Gastroesophageal sphincter (tissue), 4 donors: Measurements from ENCODE around the gene TPD52L2.

- PRO-cap, result no peak
- RAMPAGE, long total RNA, 4 experiments, result no peak in any of the 4 experiments
Observed at GRCh38 chr20:62856987-62857812, 4.4 kb downstream of the TCFL5 start.

- PRO-cap, result bidirectional peak, plus-strand start at chr20:62875805, minus-strand start at chr20:62875707
- RAMPAGE, long total RNA, 4 experiments, result no peak in any of the 4 experiments
Observed at GRCh38 chr20:62875404-62876027, 13.9 kb upstream of the TCFL5 start.

- PRO-cap, result no peak
- RAMPAGE, long total RNA, 4 experiments, result no peak in any of the 4 experiments
Observed at GRCh38 chr20:62927852-62928941, 1.9 kb upstream of the DIDO1 start.

- PRO-cap, result no peak
- RAMPAGE, long total RNA, 4 experiments, result no peak in any of the 4 experiments
Observed at GRCh38 chr20:62946986-62947336, 5.5 kb upstream of the SLC17A9 start.

DNA sequence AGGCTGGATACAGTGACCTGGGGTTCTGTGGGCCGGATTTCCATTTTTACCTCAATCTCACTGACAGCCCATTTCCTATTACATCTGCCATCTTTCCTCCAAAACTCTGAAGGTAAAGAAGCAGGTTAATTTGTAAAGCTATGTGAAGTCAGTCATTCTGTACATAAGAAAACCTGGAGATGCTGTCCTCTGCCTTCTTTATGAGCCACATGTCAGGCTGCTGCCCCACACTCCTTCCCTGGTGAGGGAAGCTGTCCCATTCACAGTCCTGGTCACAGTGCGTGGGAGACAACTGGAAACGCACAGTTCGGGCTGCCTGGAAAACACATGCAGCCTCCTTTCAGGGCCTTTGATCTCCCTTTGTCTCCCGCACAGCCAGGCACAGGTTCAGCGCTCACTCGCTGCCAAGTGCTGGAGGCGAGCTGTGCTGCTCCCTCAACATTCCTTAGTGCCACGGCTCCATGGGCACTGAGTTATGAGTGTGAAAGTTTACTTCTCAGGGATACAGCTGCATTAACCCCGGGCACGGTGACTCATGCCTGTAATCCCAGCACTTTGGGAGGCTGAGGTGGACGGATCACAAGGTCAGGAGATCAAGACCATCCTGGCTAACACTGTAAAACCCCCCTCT, 9.1 kb downstream of the YTHDF1 start:
- PRO-cap, result no peak
- RAMPAGE, long total RNA, 4 experiments, result no peak in any of the 4 experiments

GRCh38 chr20:63288426-63289702, 4.1 kb upstream of the COL20A1 start:
- PRO-cap, result no peak
- RAMPAGE, long total RNA, 4 experiments, result no peak in any of the 4 experiments

- PRO-cap, result no peak
- RAMPAGE, long total RNA, 4 experiments, result no peak in any of the 4 experiments
Observed at GRCh38 chr20:63456842-63457387, 15.5 kb downstream of the KCNQ2 start.

- PRO-cap, result no peak
- RAMPAGE, long total RNA, 4 experiments, result no peak in any of the 4 experiments
Observed at GRCh38 chr20:63497869-63498789, 754 bp downstream of the EEF1A2 start.

DNA sequence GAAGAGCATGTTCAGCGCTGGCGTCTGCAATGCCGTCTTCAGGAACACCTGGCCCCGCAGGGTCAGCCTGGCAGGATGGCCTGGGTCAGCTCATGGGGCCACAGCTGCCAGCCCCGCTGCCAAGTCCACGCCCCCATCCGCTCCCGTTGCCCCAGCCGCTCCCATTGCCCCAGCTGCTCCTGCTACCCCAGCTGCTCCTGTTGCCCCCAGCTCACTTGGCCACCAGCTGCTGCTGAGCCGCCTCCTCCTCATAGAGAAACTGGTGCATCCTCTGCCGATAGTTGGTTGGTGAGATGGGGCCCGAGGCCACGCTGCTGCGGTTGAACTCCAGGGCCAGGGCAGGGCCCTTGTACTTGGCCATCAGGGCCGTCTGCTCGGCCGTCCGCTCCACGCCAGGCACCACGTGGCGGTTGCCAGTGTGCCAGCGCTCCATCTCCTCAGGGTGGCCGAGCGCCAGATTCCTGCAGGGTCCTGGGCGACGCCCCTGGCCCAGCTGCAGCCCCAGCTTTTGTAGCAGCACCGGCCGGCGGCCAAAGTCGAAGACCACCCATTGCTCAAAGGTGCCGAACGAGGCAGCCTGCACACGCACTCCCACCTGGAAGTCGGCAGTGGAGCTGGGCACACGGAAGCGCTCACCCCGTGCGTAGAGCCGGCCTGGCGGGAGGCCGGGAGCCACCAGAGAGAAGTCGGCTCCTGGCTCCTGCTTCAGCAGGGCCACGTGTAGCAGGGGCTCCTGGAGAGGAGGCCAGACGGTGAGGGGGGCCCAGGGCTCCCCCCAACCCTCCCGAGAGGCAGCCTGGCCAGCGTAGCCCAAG, 4.9 kb downstream of the HELZ2 start:
- PRO-cap, result no peak
- RAMPAGE, long total RNA, 4 experiments, result no peak in any of the 4 experiments

DNA sequence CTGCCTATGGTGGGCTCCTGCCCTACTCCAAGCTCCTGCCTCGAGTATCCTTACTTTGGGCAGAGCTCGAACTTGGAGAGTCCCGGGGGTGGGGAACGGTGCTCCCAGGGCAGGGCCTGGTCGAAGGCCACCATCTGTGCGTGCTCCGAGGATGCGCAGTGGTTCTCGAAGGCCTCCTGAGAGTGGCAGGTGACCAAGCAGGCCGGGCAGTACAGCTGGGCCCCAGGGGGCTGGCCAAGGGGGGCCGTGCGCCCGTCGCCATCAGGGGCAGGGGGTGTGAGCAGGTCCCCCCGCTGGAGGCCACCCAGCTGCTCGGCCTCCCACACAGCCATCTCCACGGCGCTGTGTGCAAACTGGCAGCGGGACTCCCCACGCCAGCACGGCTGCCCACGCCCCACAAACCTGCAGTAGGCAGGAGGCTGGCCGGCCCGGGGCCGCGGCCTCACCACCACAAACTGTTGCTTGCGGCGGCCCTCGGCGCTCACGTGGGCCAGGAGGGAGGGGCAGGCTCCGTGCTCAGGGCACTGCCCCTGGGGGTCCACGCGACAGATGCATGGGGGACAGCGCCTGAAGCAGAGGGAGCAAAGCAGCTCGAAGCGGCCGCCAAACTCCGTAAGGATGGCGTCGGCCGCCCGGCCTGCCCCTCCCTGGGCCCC, 1.9 kb downstream of the HELZ2 start:
- PRO-cap, result no peak
- RAMPAGE, long total RNA, 4 experiments, result no peak in any of the 4 experiments

- PRO-cap, result no peak
- RAMPAGE, long total RNA, 4 experiments, result no peak in any of the 4 experiments
Observed at GRCh38 chr20:63588074-63588648, 14.1 kb upstream of the HELZ2 start.

- PRO-cap, result no peak
- RAMPAGE, long total RNA, 4 experiments, result no peak in any of the 4 experiments
Observed at GRCh38 chr20:63694397-63695080, 1.9 kb upstream of the TNFRSF6B start.

- PRO-cap, result no peak
- RAMPAGE, long total RNA, 4 experiments, result no peak in any of the 4 experiments
Observed at GRCh38 chr20:63743128-63744097, 3.8 kb downstream of the SLC2A4RG start.

DNA sequence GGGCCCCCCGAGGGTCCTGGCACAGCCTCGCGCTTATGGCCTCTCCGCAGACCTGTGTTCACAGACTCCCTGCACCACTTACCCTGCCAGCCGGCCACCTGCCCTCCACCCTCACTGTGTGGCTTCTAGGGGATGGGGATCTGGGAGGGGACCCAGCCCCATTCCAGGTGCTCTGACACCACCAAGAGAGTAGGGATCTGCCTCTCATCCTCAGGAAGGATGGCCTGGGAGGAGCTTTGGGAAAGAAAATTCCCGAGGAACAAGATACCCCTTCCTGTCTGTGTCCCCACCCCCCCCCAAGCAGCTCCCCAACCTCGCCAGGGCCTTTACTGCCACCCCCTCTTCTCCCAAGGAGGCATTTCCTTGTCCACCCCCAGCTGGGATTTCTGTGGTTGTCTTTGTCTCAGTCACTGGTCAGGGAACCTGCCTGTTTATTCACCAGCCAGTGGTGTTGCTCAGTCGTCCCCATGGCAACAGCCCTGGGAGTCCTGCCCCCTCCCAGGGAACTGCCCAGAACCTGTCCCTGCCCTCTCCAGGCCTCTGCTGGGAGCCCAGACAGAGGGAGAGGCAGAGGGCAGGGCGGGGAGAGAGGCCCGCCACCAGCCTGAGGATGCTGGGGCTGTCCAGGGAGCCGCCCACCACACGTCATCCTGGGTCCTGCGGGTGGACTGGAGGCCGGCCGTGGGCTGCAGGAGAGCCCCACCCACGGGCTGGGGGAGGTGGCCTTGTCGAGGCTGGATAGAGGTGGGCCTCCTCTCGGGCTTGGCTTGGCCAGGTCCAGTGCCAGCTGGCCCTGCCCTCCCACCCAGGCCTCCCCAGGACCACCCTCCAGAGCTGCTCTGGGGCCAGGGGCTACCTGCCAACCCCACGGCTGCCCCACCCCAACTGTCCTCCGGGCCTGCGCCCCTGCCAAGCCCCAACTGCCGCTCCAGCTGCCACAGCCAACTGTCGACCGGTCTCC, 3.9 kb upstream of the ZBTB46 start:
- PRO-cap, result no peak
- RAMPAGE, long total RNA, 4 experiments, result no peak in any of the 4 experiments

DNA sequence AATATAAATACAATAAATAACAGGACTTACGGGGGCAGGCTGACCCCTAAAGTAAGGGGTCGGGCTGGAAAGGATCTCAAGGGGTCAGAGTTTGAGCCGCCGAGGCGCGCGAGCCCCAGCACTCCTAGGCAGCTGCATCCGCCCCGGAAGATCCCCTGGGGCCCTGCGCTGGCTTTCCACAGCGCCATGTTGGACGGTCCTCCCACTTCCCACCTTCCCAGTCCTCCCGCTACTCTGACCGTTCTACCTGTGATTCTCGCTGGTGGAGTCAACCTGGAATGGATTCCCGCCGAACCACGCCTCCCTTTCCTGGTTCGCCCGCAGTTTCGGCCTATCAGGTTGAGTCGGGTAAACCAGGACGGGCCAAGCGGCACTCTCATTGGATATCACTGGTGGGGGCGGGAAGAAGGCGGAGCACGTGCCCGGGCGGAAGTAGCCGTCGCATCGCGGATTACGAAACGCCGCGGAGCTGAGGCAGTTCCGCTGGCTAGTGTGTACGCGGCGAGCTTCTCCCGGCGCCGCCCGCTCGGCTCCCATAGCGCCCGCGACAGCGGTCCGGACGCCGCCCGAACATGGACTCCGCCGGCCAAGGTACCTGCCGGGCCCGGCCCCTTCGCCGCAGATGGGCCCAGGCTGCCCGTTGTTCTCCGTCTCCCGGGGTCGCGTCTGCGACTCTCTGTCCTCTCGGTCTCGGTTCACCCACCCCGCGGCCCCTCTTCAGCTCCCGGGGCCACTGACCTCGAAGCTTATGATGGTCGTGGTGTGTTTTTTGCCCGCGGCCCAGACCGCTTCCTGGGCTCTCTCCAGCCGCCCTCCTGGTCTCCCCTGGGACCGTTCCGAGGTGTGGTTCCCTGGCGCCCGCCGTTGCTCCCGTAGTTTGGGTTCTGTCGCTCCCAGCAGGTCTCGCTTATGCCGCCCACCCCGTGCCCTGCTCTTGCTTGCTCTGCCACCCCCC, at the start of gene TPD52L2:
Gene TPD52L2 (plus strand): TSS at position 477 of the 955 bp plus-strand sequence.
- PRO-cap, result bidirectional peak, plus-strand start at position 536 of the sequence, minus-strand start at position 251 of the sequence
- RAMPAGE, long total RNA, 4 experiments, result start-site peak on the plus strand in 4 of 4 experiments, centred at positions 489 to 529 of the sequence, 89 to 326 reads per replicate; start-site peak on the minus strand in 2 of 4 experiments, centred at positions 238 to 290 of the sequence, 10 to 21 reads per replicate

GRCh38 chr20:63865749-63866174, 692 bp downstream of the TPD52L2 start:
- PRO-cap, result bidirectional peak, plus-strand start at chr20:63865976, minus-strand start at chr20:63865874
- RAMPAGE, long total RNA, 4 experiments, result start-site peak on the minus strand in 1 of 4 experiments, at chr20:63865894-63865900 at its widest, 15 reads per replicate

DNA sequence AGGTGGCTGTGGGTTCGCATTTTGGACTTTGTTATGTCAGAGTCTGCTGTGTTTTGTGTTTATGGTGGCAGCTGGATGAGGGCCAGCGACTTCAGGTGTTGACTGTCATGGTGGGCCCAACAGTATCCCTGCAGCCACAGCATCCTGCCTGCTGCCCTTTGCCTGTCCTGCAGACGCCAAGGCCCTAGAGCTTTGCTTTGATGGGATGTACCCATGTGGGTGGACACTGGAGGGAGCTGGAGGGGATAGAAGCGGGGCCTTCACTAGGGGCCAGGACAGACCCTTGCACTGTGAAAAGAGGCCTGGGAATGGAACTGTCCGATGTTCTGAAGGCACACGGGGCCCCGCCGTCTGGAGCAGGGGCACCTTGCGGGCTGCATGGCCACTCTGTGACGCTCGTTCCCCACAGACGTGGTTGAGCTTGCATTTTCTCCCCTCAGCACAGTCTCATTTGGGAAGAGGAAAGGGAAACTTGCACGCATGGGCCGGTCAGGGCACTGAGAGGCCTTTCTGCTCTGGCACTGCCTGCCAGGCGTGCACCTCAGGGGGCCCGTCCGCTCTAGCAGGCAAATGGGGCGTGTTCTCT, 13.1 kb upstream of the DNAJC5 start:
- PRO-cap, result no peak
- RAMPAGE, long total RNA, 4 experiments, result no peak in any of the 4 experiments

- PRO-cap, result no peak
- RAMPAGE, long total RNA, 4 experiments, result no peak in any of the 4 experiments
Observed at GRCh38 chr20:63893493-63894102, 1.3 kb upstream of the DNAJC5 start.

DNA sequence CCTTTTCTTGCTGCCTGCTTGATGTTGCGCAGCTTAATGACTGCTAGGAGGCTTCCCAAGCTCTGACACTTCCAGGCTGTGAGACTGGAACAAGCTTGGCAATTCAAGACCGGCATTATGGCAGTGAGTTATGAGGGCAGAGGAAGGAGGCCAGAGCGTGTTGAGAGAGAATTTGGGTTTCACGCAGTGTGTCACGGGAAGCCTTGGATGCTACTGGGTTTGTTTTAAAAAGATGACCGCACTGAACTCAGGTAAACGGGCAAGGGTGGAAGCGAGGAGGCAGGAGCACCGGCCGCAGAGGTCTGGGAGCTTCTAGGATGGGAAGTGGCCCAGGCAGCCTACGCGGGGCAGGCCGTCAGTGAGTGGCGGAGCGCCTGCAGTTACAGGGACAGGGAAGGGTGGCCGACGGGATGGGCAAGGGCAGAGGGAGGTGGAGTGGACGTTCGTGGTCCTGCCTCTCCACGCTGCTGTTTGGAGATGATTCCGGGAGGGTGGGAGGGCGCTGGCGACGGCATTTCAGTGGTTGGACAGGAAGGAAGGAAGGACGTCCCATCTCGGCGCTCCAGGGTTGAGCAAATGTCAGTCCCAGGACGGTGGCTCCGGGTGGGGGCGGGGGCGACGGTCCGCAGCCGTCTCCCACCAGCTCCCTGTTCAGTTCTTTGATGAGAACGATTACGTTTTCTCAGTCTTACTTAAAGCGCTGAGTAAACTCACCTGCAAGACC, 661 bp upstream of the DNAJC5 start:
- PRO-cap, result no peak
- RAMPAGE, long total RNA, 4 experiments, result no peak in any of the 4 experiments

GRCh38 chr20:63938878-63939168, 17.4 kb downstream of the UCKL1 start:
- PRO-cap, result no peak
- RAMPAGE, long total RNA, 4 experiments, result no peak in any of the 4 experiments